ENCODE results near the gene NAPG.

DNA sequence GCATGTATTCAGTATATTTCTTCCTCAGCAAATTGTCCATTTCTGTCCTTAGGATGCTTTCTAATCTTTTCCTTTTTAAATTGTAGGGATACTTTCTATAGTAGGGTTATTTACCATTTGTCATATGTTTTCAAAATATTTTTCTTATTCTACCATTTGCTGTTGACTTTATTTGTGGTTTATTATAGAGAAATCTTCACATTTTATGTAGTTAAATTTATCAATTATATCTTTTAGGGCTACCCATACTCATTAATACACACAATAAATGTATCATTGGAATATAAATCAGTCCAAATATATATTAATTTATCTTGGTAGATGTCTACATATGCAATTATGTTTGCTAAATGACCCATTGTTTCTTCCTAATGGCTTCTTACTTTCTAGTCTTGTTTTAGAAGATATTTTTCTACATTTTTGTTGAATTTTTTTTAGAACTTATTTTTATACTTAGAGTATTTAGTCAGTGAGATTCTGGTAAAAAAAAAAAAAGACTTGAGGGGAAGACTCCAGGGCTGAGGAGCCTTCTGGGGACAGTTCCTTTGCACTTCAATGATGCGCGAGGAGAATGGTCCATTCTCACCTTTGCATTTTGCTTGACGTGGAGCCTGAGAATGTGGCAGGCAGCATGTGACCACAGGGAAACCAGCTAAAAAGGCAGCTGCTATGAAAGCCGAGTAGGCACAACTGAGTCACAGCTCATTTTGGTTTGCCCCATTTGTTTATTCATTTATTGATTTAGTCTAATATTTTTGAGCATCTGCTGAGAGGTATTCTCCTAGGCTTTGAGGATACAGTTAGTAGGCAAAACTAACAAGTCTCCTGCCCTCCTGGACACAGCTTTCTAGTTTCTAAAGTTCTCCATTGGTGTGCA is 406.6 kb downstream of the PTPRM start:
CAGE:
- cytosol, long polyA minus RNA, result no peak
- cytosol, long polyA plus RNA, result no peak
- long polyA plus RNA, result no peak
- nucleus, long polyA minus RNA, result no peak
- nucleus, long polyA plus RNA, result no peak

GRCh38 chr18:8179842-8180402 is 429.3 kb upstream of the RAB12 start:
CAGE:
- cytosol, long polyA minus RNA, result no peak
- cytosol, long polyA plus RNA, result no peak
- long polyA plus RNA, result no peak
- nucleus, long polyA minus RNA, result no peak
- nucleus, long polyA plus RNA, result no peak

DNA sequence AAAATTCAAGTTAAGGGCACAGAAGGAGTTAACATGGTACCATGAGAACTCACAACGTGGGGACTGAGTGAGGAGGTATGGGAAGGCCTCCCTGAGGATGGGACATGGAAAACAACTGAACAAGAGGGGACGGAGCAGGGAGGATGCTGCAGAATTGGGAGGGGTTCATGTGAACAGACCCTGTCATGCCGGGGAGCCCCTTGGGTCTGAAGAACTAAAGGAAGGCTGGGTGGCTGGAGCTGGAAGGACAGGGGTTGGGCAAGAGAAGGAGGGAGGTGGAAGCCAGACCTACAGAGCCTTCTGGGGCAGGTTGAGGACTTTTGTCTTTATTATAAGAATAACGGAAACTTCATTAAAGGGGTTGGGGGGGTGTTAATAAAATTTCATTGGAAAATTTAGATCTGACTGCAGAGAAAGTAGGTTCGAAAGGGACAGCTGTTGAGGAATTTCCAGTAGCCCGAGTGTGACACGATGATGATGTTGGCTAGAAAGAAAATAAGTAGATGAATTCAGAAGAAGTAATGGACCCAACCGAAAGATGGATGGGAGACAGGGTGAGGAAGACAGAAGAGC is 307.0 kb upstream of the RAB12 start:
CAGE:
- cytosol, long polyA minus RNA, result no peak
- cytosol, long polyA plus RNA, result no peak
- long polyA plus RNA, result no peak
- nucleus, long polyA minus RNA, result start-site peak on the plus strand centred at position 407 of the sequence, 271 bp wide, 11 reads
- nucleus, long polyA plus RNA, result no peak

DNA sequence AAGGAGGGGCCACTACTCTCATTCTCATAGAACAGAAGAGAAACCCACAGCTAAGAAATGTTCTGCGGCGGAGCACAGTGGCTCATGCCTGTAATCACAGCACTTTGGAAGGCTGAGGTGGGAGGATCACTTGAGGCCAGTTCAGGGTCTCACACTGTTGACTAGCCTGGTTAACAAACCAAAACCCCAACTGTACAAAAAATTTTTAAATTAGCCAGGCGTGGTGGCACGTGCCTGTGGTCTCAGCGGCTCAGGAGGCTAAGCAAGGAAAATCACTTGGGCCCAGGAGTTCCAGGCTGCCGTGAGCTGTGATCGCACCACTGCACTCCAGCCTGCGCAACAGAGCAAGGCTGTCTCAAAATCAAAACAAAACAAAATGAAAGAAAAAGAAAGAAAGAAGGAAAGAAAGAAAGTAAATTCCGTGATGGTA is 1.5 kb upstream of the RAB12 start:
CAGE:
- cytosol, long polyA minus RNA, result no peak
- cytosol, long polyA plus RNA, result no peak
- long polyA plus RNA, result no peak
- nucleus, long polyA minus RNA, result no peak
- nucleus, long polyA plus RNA, result no peak

DNA sequence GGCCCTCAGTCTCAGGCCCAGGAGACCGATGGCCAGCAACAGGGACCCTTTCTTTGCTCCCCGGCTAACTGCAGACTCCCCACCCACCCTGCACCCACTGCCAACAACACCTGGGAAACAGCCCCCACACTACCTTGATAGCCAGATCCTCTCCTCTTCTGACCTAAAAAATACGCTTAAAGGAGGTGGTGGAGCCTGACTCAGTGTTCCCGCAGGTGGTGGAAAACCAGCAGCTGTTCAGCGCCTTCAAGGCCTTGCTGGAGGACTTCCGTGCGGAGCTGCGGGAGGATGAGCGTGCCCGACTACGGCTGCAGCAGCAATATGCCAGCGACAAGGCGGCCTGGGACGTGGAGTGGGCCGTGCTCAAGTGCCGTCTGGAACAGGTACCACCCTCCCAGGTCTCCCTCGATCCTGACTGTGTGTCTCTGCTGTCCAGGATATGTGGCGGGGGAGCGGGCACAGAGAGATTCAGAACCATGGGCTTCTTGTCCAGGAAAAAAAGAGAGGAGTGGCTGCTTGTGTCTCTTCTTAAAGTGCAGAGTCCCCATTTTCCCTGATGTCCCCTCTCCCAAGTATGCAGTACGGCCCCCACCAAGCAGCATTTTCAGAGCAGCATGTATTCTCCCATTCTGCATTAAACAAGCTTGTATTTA is 101.4 kb downstream of the MTCL1 start:
CAGE:
- cytosol, long polyA minus RNA, result no peak
- cytosol, long polyA plus RNA, result no peak
- long polyA plus RNA, result no peak
- nucleus, long polyA minus RNA, result no peak
- nucleus, long polyA plus RNA, result no peak

DNA sequence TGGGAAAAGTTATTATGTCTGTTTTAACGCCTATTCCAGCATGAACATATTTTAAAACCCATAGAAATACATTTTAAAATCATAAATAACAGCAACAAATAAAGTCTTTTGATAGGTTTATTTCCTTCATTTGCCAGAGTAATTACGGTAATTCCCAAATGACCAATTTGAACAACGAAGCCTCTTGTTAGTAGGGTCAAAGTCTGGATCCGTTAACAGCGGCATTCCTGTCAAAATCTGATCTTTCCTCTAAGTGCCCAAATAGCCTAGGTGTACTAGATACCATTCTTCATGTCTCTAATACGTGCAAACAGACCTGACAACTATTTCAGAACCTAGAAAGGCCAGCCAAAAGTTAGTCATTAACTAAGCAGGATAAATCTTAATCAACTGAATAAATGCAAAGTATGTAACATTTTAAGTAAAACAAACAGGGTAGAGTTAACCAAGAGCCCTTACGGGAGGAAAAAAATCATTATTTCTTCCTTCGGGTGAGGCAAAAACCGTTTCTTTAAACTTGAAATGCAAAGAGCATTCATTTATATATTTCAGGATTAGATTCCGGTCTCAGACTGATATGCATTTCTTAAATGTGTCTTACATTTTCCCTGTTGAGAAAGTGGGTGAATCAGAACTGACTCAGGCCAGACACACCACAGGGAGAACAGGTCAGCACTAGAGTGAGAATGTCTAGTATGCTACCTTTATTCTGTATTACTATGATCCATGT is 141.7 kb upstream of the NDUFV2 start:
CAGE:
- cytosol, long polyA minus RNA, result no peak
- cytosol, long polyA plus RNA, result no peak
- long polyA plus RNA, result no peak
- nucleus, long polyA minus RNA, result no peak
- nucleus, long polyA plus RNA, result no peak

DNA sequence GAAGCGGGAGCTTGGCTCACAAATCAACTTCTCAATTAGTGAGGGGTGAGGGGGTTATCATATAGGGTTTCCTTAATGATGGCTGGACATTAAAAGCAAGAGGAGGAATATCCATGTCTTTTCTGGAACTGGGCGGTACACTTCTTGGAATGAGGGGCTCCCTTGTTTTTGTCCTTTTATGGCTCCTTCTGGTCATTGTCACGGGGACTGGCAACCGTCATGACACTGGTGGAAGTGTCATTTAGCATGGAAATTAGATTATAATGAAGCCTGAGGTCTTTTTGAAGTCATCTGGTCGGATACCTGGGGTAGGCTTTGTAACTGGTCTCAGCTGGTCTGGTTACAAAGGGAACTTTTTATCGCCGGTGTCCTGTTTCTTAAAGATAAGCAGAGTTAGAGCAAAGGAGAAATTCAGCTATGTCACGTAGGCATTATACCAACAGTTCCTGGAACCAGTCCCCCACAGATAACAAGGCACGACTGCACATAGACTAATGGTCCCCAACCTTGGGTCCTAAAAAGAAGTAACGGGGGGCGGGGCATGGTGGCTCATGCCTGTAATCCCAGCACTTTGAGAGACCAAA is 93.6 kb upstream of the NDUFV2 start:
CAGE:
- cytosol, long polyA minus RNA, result no peak
- cytosol, long polyA plus RNA, result no peak
- long polyA plus RNA, result no peak
- nucleus, long polyA minus RNA, result no peak
- nucleus, long polyA plus RNA, result no peak

CAGE:
- cytosol, long polyA minus RNA, result no peak
- cytosol, long polyA plus RNA, result no peak
- long polyA plus RNA, result no peak
- nucleus, long polyA minus RNA, result no peak
- nucleus, long polyA plus RNA, result no peak
Observed at GRCh38 chr18:9433894-9434218, 41.5 kb upstream of the RALBP1 start.

DNA sequence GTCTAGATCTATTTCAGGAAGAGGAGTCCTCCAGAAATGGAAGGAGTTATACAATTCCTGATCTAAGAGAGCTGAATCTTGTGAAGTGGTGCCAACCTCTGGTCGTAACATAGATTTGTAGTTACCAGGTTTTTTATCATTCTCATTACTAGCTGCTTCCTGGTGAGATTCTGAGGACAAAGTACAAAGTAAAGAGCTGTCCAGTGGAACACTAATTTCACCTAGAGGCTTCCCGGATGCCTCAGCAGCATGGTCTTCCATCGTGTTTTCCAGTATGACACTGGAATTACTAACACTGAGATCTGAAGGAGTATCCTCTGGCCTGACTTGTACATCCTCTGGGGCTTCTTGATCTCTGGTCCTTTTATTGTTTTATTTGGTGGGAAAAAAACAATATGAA is 44.0 kb downstream of the PPP4R1 start:
CAGE:
- cytosol, long polyA minus RNA, result no peak
- cytosol, long polyA plus RNA, result no peak
- long polyA plus RNA, result no peak
- nucleus, long polyA minus RNA, result start-site peak on the plus strand centred at position 173 of the sequence, 86 bp wide, 6 reads
- nucleus, long polyA plus RNA, result no peak

DNA sequence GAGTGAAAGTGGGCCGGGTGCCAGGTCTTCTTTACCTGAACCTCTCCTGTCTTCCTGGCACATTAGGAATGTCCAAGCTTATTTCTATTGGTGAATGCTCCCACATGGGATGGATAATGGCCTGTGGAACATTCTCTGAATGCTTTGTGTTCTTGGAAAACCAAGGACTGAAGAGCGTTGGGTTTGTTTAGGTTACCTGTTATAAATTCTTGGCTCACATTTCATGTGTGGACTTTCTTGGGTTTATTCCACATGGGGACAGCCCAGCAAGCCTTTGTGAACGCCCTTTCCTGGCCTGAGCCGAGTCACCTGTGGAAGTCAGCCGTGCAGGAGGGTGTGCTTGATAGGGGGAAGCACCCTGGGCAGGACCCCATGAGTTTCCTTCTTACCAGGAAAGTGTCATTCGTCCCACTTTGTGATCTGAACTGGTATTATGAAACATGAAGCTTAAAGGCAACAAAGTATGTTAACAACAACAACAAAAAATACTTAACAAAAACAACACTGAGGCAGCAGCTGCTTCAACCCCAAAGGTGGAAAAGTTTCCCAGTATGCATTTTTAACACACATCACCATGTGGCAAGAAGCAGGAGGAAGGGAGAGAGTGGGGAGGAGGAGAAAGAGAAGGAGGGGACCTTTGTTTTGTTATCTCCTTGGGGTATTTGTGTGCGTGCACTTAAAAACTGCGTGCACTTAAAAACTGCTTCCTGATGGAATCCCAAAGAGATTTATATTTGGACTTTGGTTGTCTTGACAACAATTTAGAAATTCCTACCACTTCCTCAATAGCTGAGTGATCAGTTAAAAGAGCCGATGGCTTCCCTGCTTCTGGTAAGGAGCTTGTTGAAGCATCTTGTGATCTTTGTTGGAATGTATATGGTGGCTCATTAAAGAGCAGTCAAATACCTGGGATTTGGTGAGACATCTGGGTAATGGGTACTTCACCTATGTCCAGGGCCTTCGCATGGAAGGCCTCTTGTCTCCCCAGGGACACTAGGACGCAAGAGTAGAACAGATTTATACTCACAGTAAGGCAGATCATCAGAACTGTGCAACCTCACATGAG is 4.3 kb downstream of the RAB31 start:
CAGE:
- cytosol, long polyA minus RNA, result no peak
- cytosol, long polyA plus RNA, result no peak
- long polyA plus RNA, result no peak
- nucleus, long polyA minus RNA, result no peak
- nucleus, long polyA plus RNA, result no peak

GRCh38 chr18:9720127-9721036 is 12.3 kb downstream of the RAB31 start:
CAGE:
- cytosol, long polyA minus RNA, result no peak
- cytosol, long polyA plus RNA, result no peak
- long polyA plus RNA, result no peak
- nucleus, long polyA minus RNA, result start-site peak on the plus strand at chr18:9720501-9720817, 12 reads
- nucleus, long polyA plus RNA, result no peak

GRCh38 chr18:9744473-9745005 is 36.4 kb downstream of the RAB31 start:
CAGE:
- cytosol, long polyA minus RNA, result no peak
- cytosol, long polyA plus RNA, result no peak
- long polyA plus RNA, result no peak
- nucleus, long polyA minus RNA, result no peak
- nucleus, long polyA plus RNA, result no peak

DNA sequence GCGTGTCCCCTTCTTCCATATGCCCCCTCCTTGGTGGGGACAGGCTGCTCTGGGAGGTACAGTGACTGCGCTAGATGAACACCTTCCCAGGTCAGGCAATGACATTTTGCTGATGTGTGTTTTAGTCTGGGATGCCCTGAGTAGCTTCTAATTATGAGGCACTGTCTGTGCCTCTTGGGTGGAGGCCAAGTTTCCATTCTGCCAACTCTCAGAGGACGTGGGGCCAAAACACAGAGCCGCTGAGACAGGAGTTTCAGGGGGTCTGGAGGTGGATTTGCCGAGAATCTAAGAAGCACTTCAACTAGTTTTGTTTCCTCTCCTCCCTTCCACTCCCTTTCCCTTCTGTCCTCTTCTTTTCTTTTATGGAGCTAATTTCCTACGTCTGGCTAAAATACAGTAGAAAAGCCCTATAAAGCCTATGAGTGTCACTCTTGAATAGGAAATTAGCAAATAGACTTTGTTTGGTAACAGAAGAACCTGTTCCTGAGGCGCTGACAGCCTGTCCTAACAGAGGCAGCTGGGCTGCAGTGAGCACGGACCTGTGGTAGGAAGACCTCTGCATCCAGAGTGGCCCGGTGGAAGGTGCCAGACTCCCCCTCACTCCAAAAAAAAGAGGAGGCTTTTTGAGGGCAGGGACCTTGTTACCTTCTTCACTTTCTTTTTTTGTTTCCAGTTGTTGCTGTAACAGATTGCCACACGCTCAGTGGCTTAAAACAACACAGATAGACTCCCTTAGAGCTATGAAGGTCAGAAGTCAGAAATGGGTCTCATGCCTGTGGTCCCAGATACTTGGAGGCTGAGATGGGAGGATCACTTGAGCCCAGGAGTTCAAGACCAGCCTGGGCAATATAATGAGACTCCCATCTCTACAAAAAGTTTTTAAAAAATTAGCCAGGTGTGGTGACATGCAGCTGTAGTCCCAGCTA is 81.3 kb upstream of the TXNDC2 start:
CAGE:
- cytosol, long polyA minus RNA, result no peak
- cytosol, long polyA plus RNA, result no peak
- long polyA plus RNA, result no peak
- nucleus, long polyA minus RNA, result no peak
- nucleus, long polyA plus RNA, result no peak

DNA sequence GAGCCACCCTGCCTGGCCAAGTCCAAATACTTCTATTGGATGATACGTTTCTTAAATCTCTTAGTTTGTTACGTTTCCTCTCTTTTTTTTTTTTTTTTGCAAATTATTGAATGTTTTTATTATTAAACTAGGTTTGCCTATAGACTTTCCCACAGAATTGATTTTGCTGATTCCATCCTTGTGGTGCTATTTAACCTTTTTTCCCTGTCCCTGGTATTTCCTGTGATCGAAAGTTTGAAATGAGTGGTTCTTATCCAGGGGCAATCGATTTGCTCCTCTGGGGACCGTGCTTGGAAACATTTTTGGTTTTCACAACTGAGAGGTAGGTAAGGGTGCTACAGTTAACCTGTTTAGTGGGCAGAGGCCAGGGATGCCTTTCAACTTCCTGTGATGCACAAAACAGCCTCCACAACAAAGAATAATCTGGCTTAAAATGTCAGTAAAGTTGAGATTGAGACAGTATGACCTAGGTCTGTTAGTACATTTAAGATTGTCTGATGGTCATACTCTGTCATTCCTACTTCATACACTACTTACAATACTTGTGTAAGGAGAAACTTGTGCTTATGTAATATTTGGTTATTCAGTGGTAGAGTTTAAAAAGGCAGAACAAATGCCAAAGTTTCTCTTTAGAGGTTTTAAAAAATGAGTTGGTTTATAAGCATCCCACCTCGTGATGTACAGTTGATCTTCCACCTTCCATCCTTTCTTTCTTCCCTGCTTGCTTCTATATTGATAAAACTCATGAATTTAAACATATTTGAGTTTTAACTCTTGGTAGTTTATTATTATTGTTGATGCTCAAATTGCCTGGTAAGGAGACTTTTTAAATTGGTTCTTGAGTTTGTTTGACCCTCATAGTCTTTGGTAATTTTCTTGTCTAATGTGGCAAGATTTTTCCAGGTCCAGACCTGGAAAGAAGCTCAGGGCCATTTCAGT is 25.9 kb downstream of the VAPA start:
CAGE:
- cytosol, long polyA minus RNA, result no peak
- cytosol, long polyA plus RNA, result no peak
- long polyA plus RNA, result no peak
- nucleus, long polyA minus RNA, result no peak
- nucleus, long polyA plus RNA, result no peak

DNA sequence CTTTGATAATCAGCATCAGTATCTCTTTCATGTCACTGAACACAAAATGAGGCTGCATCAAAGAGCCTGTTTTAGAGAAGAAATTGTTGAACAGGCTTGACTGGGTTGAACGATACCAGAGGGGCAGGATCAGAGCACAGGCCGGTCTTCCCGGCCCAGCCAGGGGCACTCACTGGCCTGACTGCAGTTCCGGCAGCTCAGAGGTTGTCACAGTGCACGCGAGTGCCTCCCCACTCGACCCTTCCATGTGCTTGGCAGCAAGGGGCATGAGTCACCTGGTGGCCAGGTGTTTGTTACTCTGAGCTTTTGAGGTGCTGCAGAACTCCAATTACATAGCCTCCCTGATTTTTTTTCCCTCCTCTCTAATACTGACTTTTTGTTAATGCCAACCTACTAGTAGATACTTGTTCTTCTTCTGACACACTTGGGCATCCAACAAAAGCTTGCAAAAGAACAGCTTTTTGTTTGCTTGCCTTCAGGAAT is 121.6 kb downstream of the VAPA start:
CAGE:
- cytosol, long polyA minus RNA, result no peak
- cytosol, long polyA plus RNA, result no peak
- long polyA plus RNA, result no peak
- nucleus, long polyA minus RNA, result no peak
- nucleus, long polyA plus RNA, result no peak

DNA sequence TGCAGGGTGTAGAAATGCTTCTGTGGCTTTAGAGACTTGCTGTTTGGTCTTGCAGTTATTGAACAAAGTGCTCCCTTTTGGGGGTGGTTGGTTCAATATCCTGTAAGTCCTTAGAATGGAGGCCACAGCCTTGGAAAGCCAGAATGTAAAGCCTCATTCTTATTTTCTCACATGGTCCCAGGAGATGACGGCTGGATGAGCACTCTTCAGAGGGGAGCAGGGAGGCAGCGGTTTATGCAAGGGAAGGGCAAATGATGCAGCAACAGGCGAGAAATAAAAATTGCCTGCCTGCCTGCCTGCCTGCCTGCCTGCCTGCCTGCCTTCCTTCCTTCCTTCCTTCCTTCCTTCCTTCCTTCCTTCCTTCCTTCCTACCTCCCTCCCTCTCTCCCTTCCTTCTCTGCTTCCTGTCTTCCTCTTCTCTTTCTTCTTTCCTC is 148.8 kb downstream of the VAPA start:
CAGE:
- cytosol, long polyA minus RNA, result no peak
- cytosol, long polyA plus RNA, result no peak
- long polyA plus RNA, result no peak
- nucleus, long polyA minus RNA, result no peak
- nucleus, long polyA plus RNA, result no peak

CAGE:
- cytosol, long polyA minus RNA, result no peak
- cytosol, long polyA plus RNA, result no peak
- long polyA plus RNA, result no peak
- nucleus, long polyA minus RNA, result no peak
- nucleus, long polyA plus RNA, result no peak
Observed at GRCh38 chr18:10068137-10068704, 154.4 kb downstream of the VAPA start.

CAGE:
- cytosol, long polyA minus RNA, result no peak
- cytosol, long polyA plus RNA, result no peak
- long polyA plus RNA, result no peak
- nucleus, long polyA minus RNA, result no peak
- nucleus, long polyA plus RNA, result no peak
Observed at GRCh38 chr18:10140828-10141476, 227.1 kb downstream of the VAPA start.

CAGE:
- cytosol, long polyA minus RNA, result no peak
- cytosol, long polyA plus RNA, result no peak
- long polyA plus RNA, result no peak
- nucleus, long polyA minus RNA, result no peak
- nucleus, long polyA plus RNA, result no peak
Observed at GRCh38 chr18:10298209-10298683, 156.2 kb upstream of the APCDD1 start.

DNA sequence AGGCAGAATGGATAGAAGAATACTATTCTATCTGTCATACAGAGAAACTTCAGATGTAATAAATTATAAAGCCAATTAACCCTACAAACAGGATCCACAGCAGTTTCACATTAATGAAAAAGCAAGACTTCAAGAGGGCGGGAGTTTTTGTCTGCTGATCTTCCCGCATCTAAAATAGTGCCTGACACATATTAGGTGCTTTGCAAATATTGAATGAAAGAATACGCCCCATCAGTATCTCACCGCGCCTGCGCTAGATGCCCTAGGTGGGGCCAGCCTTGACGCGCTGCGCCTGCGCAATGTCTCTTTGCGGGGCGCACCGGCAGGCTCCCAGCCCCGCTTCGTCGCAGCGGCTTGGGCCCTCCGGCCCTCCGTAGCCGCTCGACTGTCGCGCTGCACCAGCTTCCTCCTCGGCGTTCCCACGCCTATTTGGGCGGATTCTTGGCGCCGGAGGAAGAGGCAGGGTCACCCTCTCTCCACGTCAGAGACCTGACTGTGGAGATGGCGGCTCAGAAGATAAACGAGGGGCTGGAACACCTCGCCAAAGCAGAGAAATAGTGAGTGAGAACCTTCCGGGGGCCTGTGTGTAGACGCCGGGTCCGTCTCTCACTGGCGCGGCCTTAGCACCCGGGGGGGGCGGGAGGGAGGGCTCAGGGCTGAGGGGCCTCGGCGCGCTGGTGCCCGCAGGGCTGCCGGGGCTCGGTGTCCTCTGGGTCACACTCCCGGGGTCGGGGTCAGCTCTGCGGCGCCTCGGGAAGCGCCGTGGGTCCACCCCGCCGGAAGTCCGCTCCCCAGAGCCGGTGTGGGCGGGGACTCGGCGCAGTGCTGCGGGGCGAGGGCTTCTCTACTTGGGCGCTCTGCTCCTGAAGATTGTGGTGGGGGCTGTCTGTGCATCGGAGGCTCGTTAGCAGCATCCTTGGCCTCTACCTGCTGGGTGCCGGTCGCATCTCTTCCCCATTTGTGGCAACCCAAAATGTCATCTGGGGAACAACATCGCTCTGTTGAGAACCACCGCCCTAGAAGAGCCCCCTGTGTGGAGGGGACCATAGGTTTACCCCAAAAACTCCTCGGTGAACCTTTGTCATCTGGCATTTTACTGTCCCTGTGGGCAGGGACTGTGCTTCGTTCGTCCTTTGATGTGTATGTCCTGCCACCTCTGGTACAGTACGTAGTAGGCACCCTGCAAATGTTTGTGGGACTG is at the start of gene NAPG:
Gene NAPG (plus strand): TSS at position 426 of the 1,201 bp plus-strand sequence.
CAGE:
- cytosol, long polyA minus RNA, result start-site peak on the plus strand centred at position 470 of the sequence, 39 bp wide, 50 reads
- cytosol, long polyA plus RNA, result start-site peak on the plus strand centred at position 476 of the sequence, 104 bp wide, 300 and 112 reads in 2 replicates
- long polyA plus RNA, result start-site peak on the plus strand centred at position 399 of the sequence, 200 bp wide, 393 and 460 reads in 2 replicates
- nucleus, long polyA minus RNA, result start-site peak on the plus strand centred at position 482 of the sequence, 7 bp wide, 21 reads
- nucleus, long polyA plus RNA, result start-site peak on the plus strand centred at position 461 of the sequence, 75 bp wide, 294 and 535 reads in 2 replicates